Subcutaneous preadipocyte (primary cell): ENCODE data around the gene LFNG.

DNA sequence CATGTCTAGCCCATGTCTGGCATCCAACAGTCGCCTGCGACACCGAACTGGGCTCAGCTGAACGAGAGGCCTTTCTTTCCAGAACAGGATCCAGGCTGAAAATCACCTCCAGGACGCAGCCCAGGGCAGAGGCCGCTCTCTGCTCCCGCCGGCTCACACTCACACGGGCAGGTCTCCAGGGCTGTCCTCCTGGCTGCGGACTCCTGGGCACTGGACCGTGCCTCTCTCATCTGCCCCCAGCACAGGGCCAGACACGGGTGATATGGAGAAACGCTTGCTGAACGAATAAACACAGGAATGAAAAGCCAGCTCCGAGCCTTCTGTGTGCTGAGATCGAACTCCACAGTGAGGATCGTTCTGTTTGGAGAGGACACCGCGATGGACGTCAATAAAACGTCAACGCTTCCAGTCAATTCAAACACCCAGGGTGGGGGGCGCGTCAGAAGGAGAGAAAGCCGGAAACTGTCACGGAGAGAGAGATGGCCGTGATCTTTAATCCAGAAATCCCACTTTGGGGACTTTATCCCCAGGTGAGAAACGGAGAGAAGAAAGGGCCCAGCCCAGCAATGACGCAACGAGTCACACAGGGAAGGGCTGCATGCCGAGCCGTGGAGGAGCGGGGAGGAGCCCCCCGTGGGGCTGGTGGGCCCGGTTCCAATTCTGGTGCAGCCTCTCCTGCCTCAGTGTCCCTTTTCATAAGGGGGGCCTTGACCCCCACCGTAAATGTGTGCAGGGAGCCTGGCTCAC lies 202.6 kb downstream of the ELFN1 start:
- CAGE, long polyA plus RNA = no peak

DNA sequence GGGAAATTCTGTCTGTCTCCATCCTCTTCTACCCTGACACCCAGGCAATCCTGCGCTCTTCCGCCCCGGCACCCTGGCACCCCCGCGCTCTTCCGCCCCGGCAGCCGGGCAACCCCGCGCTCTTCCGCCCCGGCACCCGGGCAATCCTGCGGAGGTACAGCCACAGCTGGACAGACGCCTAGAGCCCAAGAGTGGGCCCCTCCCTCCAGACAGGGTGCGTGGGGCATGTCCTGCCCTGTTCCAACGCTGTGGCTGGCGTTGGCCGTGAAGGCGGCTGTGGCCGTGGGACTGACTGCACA lies 253.3 kb downstream of the ELFN1 start:
- CAGE, long polyA plus RNA = no peak

DNA sequence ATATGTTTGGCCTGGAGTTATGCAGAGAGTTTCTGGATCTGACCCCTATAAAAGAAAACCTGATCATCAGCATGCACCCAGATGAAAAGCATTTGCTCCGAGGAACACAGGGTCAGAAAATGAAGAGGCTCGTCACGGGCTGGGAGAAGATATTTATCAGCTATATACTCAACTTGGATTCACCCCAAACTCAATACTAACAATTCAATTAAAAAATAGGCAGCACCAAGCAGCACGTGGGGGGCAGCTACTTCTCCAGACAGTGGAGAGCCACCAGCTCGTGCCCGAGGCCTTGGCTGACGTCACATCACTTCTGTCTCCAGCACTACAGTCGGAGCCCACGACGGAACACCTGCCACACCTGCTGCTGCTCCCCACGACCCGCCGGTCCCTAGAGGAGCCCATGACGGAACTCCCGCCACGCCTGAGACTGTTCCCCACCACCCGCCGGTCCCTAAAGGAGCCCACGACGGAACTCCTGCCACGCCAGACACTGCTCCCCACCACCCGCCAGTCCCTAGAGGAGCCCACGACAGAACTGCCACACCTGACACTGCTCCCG lies 257.8 kb downstream of the ELFN1 start:
- CAGE, long polyA plus RNA = no peak

DNA sequence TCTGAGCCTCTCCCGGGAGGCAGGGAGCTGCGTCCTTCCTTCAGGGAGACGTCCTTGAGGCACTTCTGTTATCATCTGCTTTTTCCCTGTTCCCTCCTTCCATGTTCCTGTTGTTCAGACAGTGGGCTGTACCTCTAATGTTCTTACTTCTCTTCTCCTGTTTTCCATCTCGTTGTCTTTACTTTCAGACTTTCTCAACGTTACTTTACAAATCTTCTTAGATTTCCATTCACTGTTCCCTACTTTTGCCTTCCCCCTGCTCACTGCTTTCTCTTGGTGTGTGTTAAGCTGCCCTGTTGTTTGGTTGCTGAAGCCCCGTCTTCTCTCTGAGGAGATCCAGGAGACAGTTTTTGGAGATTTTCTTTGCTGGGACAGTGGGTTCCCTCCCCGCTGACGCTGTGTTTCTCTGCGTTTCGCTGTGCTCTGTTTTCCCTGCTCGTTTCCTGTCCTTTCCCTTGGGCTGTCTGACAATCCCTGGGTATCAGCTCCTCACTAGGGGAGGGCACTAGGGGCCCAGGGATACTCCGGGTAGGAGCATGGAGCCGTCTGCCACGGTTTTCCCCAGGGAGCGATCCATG lies 262.7 kb downstream of the ELFN1 start:
- CAGE, long polyA plus RNA = no peak

DNA sequence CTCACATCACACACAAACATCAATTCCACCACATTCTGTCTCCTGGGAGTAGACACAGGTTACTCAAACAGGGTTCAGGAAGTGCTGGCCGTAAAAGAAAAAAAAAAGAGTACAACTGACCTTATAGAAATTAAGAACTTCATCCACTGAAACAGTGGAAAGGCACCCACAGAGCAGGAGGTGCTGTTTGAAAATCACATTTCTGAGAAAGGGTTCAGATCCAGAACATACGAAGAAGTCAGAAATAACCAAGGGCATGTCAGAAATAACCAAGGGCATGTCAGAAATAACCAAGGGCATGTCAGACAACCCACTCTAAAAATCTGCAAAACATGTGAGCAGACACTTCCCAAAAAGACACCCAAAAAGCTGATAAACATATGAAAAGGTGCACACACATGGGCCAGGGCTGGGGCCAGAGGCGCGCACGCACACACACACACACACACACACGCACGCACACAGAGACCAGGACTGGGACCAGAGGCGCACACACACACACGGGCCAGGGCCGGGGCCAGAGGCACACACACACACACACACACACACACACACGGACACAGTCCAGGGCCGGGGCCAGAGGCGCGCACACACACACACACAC lies 268.3 kb downstream of the ELFN1 start:
- CAGE, long polyA plus RNA = no peak

DNA sequence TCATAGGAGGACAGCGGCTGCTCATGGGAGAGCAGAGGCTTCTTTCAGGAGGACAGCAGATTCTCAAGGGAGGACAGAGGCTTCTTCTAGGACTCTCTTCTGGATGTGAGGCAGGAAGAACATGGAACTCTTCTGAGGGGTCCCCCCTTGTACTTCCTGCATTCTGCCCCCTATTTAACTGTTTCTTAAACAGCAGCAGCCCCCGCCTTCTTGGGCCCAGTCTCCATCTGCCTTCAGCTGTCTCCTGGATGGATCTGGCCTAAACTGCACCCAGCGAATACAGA lies 167.8 kb downstream of the MAD1L1 start:
- CAGE, long polyA plus RNA = no peak

- CAGE, long polyA plus RNA = no peak
These were observed 160.8 kb downstream of the MAD1L1 start for GRCh38 chr7:2071939-2072414.

DNA sequence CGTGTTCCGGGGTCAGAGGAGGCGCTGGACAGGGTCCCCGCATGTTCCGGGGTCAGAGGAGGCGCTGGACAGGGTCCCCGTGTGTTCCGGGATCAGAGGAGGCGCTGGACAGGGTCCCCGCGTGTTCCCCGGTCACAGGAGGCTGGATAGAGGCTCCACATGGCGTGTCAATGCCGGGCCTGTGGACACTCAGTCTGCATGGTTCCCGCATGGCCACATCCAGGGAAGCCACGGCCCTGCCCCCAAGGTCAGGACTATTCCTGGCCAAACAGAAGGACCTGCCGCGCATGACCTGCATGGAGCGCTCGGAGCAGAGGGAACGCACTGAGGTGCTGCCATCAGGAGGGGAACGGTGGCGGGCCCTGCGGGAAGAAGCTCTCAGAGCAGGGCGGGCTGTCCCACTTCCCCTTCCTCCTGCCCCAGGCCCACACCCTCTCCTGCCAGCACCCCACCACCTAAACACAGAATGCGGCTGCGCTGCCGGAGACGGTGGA lies 117.2 kb downstream of the MAD1L1 start:
- CAGE, long polyA plus RNA = no peak

- CAGE, long polyA plus RNA = no peak
These were observed 2.2 kb upstream of the MAD1L1 start for GRCh38 chr7:2234755-2235474.

DNA sequence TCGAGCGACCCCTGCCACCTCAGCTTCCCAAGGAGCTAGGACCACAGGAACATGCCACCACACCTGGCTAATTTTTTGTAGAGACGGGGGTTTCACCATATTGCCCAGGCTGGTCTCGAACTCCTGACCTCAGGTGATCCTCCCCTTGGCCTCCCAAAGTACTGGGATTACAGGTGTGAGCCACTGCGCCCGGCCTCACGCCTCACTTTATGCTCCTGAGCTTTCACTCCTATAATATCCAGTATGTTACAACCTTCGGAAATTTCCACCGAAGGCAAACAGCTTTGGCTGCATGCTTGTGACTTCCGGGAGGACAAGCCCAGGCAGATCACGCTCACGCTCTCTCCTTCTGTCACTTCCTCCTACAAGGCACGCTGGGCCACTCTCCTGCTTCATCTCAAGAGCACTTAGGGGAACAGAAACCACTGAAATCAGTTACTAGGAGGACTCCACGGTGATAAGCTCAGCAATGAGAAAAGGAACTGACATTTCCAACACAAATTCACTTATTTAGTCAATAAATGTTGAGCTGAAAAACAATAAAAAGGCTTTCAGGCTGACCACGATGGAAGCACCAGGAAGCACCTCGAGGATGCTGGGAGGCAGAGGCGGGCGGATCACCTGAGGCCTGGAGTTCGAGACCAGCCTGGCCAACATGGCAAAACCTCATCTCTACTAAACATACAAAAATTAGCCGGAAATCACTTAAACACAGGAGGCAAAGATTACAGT lies 4.5 kb upstream of the MAD1L1 start:
- CAGE, long polyA plus RNA = no peak

DNA sequence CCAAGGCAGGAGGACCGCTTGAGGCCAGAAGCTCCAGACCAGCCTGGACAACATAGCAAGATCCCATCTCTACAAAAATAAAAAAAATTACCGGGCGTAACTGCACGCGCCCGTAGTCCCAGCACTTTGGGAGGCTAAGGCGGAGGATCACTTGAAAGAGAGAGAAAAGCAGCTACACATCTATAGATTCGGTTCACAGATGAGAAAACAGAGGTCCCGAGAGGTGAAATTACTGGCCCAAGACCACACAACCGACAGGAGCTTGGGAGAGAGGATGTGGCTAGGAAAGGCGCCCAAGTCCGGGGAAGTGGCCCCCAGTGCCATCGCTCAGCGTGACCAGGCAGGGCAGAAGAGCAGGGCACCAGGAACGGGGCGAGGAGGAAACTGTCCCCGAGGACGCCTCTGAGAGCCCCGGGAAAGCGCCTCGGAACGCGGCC lies 596 bp downstream of the SNX8 start:
- CAGE, long polyA plus RNA = no peak

- CAGE, long polyA plus RNA = no peak
These were observed 2.5 kb downstream of the CHST12 start for GRCh38 chr7:2405869-2406433.

- CAGE, long polyA plus RNA = no peak
These were observed 8.7 kb downstream of the CHST12 start for GRCh38 chr7:2411808-2412724.

- CAGE, long polyA plus RNA = no peak
These were observed 35.6 kb downstream of the GRIFIN start for GRCh38 chr7:2440439-2441118.

GRCh38 chr7:2508830-2509434 lies 10.6 kb upstream of the LFNG start:
- CAGE, long polyA plus RNA = no peak

DNA sequence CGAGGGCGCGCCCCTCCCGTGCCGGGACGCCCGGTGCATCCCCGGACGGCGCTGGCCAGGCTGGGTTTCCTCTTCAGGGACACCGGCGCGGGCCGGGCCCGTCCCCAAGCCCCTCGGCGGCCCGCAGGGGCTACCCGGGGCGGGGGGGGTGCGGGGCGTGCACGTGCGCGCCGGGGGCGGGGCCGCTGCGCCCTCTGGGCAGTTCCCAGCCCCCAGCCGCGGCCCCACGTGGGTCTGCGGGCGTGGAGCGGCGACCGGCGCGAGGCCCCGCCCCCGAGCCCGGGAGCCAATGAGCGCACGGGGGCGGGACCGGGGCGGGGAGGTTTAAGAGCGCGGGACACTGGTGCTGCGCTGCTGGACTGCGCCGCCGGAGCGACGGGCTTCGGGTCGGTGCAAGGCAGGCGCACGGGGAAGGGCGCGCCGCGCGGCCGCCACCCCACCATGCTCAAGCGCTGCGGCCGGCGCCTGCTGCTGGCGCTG lies at the start of gene LFNG:
TSS of gene LFNG (plus strand) at position 354 of the 480 bp plus-strand sequence.
- CAGE, long polyA plus RNA = no peak

DNA sequence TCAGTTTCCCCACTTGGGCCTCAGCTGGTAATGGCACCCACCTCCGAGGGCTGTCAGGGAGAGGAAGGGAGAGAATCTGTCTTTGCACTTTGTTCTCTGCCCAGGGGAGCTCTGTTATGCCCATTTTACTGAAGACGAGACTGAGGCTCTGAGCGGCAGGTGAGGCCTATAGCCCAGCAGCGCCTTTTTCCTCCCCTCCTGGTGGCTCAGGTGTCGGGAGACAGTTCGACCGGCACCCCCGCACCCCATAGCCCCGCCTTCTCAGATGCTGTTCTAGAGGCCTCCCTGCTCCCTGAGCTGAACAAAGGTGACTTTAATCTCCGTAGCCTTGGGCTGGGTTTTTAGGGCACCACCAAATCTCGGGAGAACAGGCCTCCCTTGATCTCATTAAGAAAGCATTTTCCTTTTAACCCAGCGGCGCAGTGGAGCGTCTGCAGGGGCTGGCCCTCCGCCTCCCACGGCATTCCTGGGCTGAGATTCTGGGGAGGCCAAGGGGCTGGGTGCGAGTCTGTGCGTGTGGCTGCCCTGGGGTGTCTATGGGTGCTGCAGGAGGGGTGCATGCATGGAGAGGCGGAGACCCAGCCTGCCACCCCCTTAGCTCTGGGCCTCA lies 3.3 kb downstream of the LFNG start:
- CAGE, long polyA plus RNA = no peak

DNA sequence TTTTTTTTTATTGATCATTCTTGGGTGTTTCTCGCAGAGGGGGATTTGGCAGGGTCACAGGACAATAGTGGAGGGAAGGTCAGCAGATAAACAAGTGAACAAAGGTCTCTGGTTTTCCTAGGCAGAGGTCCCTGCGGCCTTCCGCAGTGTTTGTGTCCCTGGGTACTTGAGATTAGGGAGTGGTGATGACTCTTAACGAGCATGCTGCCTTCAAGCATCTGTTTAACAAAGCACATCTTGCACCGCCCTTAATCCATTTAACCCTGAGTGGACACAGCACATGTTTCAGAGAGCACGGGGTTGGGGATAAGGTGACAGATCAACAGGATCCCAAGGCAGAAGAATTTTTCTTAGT lies 13.9 kb downstream of the LFNG start:
- CAGE, long polyA plus RNA = no peak

DNA sequence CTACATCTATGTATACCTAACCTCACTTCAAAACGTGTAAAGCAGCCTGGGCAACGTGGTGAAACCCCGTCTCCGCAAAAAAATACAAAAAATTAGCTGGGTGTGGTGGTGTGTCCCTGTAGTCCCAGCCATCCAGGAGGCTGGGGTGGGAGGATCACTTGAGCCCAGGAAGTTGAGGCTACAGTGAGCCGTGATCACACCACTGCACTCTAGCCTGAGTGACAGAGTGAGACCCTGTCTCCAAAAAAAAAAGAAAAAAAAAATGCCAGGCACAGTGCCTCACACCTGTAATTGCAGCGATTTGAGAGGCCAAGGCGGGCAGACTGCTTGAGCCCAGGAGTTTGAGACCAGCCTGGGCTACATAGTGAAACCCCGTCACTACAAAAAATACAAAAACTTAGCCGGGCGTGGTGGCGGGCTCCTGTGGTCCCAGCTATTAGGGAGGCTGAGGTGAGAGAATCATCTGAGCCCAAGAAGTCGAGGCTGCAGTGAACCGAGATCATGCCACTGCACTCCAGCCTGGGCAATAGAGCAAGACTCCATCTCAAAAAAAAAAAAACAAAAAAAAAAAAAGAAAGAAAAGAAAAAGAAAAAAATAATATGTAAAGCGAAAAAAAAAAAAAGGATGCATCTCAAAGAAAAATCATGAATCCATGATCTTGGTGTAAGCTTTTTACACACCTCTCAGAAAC lies 5.3 kb downstream of the BRAT1 start:
- CAGE, long polyA plus RNA = no peak

DNA sequence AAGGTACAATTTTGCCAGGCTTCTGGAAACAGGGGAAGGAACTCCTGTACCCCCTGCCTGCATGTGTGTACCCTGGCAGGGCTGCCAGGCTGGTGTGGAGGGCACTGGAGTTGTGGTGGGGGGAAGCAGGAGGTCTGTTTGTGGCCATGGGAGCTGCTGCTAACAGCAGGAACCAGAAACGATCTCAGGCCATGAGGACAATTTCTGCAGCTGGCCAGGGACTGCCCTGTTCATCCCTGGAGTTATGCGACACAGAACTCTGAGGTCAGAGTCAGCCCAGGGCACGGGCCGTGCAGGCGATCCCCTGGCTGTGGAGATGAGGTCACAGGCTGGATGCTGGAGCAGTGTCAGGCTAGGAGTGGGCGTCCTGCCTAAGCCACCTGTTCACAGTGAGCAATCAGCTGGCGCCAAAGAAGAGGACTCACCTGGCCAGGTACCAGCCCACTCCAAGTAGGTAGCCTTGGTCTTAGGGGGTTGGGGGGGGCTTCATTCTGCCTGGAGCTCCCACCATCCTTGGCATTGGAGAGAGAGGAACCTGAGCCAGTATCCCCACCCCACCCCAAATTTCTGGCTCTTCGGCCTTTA lies 2.1 kb upstream of the TTYH3 start:
- CAGE, long polyA plus RNA = no peak